Bronchus fibroblast of lung (primary cell): ENCODE measurements around a stretch of chr9.

GRCh38 chr9:211407-211960 lies 3.2 kb upstream of the DOCK8 start:
- RAMPAGE, long total RNA = no peak

GRCh38 chr9:227264-227780 lies 12.7 kb downstream of the DOCK8 start:
- RAMPAGE, long total RNA = no peak

DNA sequence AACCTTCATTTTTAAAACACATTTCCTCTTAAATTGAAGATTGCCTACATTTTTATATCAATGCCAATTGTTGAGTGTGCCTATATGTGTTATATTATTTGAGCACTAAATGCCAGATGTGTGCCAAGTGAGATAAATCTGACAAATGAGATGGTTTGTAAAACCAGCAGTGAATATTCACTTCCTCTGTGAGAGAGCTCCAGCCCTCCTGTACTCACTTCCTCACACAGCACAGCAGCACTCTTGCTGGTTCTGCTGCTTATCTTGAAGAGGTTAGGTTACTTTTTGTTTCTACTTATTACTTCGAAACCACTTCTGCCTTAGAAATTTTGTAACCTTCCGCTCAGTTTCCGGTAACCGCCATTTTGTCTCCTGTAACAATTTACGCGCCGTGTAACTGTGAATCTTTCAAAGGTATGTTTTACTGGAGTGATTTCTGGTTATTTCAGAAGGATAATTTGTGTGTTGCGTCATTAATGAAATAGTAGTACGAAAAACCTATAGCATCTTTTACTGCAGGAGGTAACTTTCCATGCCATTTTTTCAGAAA lies 58.1 kb downstream of the DOCK8 start:
- RAMPAGE, long total RNA = no peak

- RAMPAGE, long total RNA = no peak
These were observed 57.1 kb upstream of the KANK1 start for GRCh38 chr9:447145-448071.

DNA sequence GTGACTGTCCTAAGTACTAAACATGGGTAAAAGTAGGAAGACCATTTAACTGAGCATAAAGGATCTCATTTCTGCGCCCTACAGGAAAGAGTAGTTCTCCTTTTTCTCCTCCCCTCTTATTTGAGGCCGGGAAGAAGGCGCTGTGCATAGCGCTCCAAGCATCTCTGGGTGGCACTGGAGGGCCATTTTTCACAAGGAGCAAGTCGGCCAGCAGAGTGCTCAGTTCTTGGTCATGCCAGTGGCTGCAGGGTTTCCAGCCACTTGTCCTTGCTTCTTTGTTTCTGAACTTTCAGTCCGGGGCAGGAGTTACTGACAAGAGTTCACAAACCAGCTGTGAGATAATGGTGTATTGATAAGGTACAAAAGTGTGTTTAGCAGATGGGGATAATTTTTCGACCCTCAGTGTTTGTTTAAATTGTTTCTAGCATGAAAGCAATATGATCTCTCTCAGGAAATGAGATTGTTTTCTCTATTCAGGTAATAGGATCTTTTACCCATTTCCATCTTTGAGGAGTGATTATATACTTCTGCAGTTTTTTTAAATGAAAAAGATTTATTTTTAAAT lies 109.4 kb downstream of the KANK1 start:
- RAMPAGE, long total RNA = no peak

DNA sequence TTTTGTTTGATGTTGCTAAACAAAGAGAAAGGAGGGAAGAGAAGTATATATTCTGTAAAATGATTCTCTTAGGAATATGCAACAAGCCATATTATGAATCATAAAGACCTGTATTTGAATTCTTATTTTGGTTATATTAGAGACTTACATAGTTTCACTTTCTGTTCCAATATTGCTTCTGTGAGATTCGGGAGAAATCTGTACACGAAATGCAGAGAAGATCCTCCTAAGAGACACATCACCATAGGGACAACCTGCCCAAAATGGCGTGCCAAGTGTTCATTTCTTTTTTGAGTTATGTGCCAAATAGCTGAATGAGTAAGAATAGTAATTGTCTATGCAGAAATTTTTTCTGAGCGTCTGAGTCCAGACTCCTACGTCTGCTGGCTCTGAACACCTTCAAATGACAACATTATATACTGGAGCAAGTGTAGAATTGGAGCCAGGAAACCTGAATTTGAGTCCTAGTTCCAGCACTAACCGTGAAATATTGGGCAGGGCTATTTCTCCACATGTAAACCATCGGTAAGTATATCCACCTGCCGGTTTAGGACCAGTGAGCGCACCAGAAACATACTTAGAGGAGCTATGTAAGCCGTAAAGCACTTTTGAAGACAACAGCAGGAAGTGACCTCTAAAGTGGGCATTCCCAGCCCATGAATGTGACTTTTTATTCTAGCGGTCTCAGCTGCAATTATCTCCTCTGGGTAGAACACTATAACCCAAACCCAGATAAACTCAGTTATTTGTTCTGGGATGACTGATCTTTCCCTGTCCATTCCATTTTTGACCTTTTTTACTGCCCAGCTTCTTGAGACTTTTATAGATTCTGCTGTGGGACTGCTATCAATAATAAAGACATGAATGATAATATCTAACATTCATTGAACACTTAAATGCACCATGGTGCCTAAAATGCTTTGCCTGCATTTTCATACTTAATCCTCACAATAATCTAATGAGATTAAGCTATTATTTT lies 163.8 kb upstream of the DMRT1 start:
- RAMPAGE, long total RNA = no peak

DNA sequence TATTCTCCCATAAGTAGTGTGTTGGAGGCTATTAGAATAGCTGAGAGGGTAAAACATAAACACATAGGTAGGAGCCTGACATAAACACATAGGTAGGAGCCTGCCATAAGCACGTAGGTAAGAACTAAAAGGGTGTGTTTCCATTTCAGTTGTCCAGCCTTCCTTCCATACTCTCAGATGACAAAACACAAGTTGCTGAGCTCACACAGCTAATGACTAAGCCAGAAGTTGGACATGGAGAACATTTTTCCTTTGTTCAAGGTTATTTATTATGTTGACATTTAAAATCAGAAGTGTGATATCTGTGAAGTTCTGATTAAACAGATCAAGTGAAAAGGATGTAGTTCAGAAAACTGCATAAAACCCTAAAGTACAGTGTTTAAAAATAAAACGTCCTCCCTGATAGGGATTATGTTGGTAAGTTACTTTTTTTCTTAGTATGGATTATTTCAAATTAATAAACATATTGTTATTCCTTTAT lies 158.2 kb upstream of the DMRT1 start:
- RAMPAGE, long total RNA = no peak

GRCh38 chr9:734733-735303 lies 106.7 kb upstream of the DMRT1 start:
- RAMPAGE, long total RNA = no peak

DNA sequence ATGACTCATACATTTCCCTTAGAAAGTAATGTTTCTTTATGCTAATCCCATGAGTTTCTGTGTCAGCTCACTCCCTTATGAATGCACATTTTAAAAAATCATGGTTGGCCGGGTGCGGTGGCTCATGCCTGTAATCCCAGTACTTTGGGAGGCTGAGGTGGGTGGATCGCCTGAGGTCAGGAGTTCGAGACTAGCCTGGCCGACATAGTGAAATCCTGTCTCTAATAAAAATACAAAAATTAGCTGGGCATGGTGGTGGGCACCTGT lies 89.2 kb upstream of the DMRT1 start:
- RAMPAGE, long total RNA = no peak

DNA sequence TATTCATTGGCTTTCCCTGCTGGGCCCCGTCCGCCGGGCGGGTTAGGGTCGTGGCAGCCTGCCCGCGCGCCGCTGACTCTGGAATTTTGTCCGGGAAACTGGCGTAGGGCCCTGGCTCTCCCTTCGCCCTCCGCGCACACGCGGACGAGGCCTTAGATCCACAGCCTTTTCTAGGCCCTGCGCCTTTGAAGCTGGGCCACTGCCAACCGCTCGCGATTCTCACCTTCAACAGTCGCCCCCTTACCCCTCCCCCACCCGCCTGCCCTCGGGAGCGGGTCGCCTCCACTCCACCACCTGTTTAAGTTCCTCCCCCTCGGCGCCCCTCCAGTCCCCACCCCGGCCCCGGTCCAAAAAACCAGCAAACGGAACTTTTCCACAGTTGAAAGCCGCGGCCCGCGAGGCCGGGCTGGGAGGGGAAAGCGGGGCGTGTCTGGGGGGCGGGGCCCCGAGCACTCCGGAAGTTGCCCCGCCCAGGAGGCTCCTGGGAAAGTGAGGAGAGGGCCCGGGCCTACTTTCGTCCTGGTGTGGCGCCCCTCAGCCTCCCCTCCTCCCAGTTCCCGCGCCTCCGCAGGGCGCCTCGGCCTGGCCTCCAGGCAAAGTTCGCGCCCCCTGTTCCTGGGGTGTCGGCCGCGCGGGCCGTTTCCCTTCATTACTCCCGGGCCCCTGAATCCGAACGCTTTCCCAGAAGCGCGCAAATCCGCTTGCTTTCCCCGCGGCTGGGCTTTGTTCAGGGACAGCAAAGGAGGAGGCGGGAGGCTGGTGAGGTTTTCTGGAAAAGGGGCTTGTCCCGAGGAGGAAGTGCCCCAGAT lies 4.6 kb upstream of the DMRT3 start:
- RAMPAGE, long total RNA = no peak

GRCh38 chr9:972435-973352 lies 3.8 kb upstream of the DMRT3 start:
- RAMPAGE, long total RNA = no peak

- RAMPAGE, long total RNA = no peak
These were observed 2.2 kb downstream of the DMRT2 start for GRCh38 chr9:1052418-1052746.

DNA sequence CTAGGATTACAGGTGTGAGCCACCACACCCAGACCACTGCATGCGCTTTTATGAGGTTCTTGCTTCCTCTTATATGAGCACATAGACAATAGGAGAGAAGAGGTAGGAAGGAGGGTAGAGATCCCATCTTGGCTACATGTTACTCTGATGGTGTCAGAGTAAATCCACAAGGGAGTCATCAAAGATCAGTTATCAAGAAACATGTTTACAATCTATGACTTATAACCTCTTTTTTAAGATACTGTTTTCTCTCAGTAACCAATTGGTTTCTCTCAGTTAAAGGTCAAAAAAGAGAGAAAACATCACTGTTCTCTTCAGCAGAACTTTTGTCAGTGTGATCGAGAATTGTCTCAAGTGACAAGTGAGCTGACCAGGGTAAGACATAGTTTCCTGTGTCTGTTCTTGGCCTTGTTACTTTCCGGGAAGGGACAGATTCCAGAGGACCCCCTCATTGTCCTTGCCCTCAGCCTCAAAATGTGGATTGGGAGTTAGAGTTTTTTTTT lies 248.9 kb downstream of the DMRT2 start:
- RAMPAGE, long total RNA = no peak

GRCh38 chr9:1951339-1951959 lies 63.7 kb upstream of the SMARCA2 start:
- RAMPAGE, long total RNA = no peak

DNA sequence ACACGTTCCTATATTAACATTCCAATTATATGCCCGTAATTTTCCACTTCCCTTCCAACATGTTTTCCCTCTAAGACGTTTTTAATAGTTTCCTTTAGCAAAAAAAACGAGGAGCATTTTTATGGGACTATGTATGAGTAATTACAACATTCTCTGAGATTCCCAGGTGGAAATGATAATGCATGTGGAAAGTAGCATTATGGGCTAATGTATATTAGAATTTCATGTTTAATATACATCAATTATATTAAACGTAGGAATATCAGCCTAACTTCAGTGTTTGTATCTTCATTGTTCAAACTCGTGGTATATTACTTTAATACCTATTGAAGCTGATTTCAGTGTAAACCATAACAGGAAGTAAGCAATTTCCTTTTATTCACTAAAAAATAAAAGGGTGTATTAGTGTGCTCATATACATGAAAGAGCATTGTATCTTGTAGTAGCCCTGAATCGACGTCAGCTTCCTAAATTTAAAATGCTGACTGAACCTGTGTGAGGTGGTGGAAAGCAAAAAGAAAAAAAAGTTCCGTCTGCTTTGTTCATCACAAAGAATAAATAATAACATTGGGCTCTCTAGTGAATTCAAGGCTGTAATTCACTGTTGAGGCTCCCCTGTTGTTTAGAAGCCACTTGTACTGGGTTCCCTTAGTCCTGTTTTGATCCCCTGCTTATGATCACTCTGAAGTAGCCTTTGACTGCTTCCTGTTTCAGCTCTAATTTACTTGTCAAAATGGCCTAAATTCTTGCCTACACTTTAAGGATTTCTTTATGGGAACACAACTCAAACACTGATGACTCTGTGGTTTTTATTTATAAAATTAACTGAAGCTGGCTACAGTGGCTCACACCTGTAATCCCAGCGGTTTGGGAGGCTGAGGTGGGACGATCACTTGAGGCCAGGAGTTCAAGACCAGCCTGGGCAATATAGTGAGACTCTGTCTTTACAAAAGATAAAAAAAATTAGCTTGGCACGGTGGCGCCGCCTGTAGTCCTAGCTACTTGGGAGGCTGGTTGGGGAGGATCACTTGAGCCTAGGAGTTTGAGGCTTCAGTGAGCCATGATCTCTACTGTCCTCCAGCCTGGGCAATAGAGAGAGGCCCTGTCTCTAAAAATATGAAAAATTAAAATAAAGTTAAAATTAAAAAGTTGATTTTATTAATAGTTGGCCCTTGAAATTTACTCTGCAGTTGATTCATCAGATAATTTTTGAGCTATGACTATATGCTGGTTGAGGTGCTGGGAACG lies 11.6 kb downstream of the SMARCA2 start:
- RAMPAGE, long total RNA = no peak

GRCh38 chr9:2123527-2124031 lies 108.4 kb downstream of the SMARCA2 start:
- RAMPAGE, long total RNA = no peak

- RAMPAGE, long total RNA = no peak
These were observed 19.0 kb upstream of the VLDLR start for GRCh38 chr9:2602524-2603139.

- RAMPAGE, long total RNA = no peak
These were observed 27.4 kb downstream of the PUM3 start for GRCh38 chr9:2816206-2817282.

GRCh38 chr9:3507380-3508144 lies 18.2 kb downstream of the RFX3 start:
- RAMPAGE, long total RNA = no peak

- RAMPAGE, long total RNA = no peak
These were observed 16.6 kb downstream of the RFX3 start for GRCh38 chr9:3508942-3509832.